Measurements from ENCODE around the genes CMKLR2 and CREB1.

DNA sequence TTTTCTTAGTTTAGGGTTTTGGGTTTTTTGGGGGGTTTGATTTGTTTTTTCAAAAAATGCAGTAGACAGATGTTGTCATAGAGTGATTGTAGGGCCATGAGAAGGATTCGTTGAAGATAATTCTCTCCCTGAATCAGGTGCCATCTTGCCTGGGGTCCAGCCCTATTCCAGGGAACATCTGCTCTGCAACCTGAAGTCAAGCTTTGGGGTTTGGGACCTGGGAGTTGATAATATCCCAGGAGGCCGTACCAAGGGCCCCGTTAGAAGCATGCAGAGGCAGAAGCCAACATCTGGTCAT lies 515.7 kb upstream of the NRP2 start:
- PRO-cap, 7 experiments: no peak in any of the 7 experiments
- RAMPAGE, long total RNA, 2 experiments: no peak in any of the 2 experiments

- PRO-cap, 7 experiments: no peak in any of the 7 experiments
- RAMPAGE, long total RNA, 2 experiments: no peak in any of the 2 experiments
These were observed 380.9 kb upstream of the NRP2 start for GRCh38 chr2:205301221-205301950.

DNA sequence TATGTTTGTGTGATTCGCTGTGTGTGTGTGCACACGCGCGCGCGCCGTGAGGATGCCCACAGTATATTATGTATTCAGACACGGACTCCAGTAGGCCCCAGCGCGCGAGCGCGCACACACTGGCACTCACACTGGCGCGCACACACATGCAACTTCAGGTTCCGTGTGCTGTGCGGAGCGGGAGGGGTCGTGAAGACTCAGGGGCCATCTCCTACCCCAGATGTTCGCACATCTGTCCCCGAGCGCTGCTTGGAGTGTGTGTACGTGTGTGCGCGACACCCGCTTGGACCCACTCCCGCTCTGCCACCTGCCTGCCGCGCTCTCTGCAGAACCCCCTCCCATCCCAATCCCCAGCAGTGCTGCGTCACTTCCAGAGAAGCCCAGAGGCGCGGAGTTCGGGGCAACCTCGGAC lies 2.5 kb downstream of the NRP2 start:
- PRO-cap, 7 experiments: peak in 7 of 7 experiments; most common plus-strand start position 373 of the sequence (in 6); most common minus-strand start position 121 of the sequence (in 5)
- RAMPAGE, long total RNA, 2 experiments: no peak in any of the 2 experiments

DNA sequence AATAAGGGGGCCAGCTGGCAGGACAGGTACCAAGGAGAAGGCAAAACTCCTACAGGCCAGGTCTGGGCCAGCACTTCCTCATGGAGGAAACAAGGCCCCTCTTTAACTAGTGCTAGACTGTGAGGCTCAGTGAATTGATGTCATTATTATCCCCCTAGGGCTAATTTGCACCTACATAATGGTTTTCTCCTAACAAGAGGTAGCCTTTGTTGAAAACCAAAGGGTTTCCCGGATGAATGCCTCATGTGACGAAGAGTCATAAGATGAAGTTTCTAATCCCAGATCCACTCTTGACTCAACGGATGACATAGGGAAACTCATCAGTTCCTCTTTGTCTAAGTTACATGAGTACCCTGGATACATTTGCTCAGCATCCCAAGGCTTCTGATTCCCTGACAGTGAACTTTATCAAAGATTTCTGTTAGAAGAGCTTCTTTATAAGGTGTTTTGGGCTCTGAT lies 16.6 kb downstream of the NRP2 start:
- PRO-cap, 7 experiments: no peak in any of the 7 experiments
- RAMPAGE, long total RNA, 2 experiments: no peak in any of the 2 experiments

- PRO-cap, 7 experiments: peak in 4 of 7 experiments; most common plus-strand start chr2:205704303 (in 2); most common minus-strand start chr2:205704286 (in 2)
- RAMPAGE, long total RNA, 2 experiments: no peak in any of the 2 experiments
These were observed 21.7 kb downstream of the NRP2 start for GRCh38 chr2:205703935-205704532.

GRCh38 chr2:205931138-205931499 lies 154.9 kb downstream of the INO80D start:
- PRO-cap, 7 experiments: no peak in any of the 7 experiments
- RAMPAGE, long total RNA, 2 experiments: no peak in any of the 2 experiments

- PRO-cap, 7 experiments: no peak in any of the 7 experiments
- RAMPAGE, long total RNA, 2 experiments: no peak in any of the 2 experiments
These were observed 735 bp downstream of the EEF1B2 start for GRCh38 chr2:206160413-206160846.

GRCh38 chr2:206213158-206213793 lies at the start of gene CMKLR2:
TSS of gene CMKLR2 (minus strand) at chr2:206213371.
- PRO-cap, 7 experiments: peak in 2 of 7 experiments; most common minus-strand start chr2:206213371 (in 2)
- RAMPAGE, long total RNA, 2 experiments: start-site peak on the minus strand in 1 of 2 experiments, at chr2:206213371-206213413 at its widest, 13 reads per replicate

GRCh38 chr2:207040587-207041093 lies 101.3 kb downstream of the CPO start:
- PRO-cap, 7 experiments: no peak in any of the 7 experiments
- RAMPAGE, long total RNA, 2 experiments: no peak in any of the 2 experiments

DNA sequence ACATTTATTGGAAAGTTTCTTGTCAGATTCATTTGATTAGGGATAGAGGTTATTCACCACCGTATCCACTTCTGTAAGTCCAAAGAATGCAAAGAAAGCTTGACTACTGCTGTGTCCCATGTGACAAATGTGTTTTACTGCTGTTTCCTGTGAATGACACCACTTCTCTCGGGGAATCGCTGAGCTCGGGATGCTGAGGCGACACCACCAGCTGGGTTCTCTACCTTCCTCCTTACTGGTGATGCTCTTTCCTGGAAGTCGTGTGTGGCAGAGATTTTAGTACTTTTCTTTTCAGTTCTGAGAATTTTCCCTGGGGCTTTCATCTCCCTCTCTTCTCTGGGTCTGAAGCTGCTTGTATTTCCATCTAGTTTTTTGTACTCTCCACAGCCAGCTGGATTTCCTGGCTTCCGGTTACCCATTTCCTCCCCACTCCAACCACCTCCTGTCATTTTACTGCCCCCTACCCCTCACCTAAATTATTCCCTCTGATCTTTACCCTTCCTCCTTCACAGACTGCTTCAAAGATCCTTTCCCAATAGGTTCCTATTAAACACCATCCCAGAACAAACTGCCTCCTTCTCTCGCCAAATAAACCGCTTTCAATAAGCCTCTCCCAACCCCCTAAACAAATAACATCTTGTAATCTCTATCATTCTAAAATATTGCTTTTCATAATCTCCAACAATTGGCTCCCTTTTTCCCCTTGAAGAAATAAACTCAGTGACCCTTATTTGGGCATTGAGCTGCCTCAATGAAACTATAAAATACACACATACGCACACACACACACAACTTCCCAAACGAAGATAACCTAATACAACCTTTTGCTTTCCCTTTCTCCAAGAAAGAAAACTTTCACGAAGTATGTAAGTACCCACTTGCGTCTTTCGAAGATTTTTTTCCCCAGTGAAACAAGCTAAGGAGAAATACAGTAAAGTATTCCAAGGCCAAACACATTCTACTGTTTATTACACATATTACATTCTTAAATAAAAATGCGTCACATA lies 91.3 kb downstream of the KLF7 start:
- PRO-cap, 7 experiments: peak in 6 of 7 experiments; most common plus-strand start position 162 of the sequence (in 2); most common minus-strand start position 344 of the sequence (in 5)
- RAMPAGE, long total RNA, 2 experiments: no peak in any of the 2 experiments

DNA sequence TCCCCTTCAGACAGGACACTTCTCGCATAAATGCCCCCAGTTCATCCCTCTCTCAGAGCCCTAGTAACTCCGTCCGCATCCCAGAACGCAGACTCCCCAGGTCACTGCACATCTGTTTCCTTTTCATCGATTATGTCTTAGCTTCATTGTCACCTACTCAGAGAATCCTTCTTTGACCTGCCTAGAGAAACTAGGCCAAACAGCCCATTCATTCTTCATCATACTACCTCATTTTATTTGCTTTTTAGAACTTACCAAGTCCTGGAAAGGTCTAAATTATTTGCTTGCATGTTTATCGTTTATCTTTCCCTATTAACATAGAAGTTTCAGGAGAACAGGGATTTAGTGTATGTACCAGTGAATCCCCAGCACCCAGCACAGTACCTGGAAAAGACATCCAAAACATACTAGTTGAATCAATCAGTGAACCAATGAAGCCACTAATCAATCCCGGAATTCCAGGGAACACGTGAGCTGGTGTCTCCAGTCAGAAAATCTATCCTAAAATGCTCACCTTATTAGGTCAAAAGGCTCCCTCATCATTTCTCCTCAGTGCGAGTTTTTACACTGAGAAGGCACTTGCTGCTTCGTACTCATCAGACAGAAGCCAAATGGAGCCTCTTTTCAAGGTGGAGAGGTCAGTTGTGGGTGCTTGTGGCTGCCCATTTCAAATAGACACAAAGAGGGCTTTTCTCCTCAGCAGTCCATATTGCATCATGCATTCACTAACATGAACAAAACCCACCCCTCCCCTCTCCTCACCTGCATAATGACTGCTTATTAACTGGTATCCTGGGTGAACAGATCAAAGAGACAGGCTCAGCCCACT lies 29.2 kb downstream of the KLF7 start:
- PRO-cap, 7 experiments: no peak in any of the 7 experiments
- RAMPAGE, long total RNA, 2 experiments: no peak in any of the 2 experiments

DNA sequence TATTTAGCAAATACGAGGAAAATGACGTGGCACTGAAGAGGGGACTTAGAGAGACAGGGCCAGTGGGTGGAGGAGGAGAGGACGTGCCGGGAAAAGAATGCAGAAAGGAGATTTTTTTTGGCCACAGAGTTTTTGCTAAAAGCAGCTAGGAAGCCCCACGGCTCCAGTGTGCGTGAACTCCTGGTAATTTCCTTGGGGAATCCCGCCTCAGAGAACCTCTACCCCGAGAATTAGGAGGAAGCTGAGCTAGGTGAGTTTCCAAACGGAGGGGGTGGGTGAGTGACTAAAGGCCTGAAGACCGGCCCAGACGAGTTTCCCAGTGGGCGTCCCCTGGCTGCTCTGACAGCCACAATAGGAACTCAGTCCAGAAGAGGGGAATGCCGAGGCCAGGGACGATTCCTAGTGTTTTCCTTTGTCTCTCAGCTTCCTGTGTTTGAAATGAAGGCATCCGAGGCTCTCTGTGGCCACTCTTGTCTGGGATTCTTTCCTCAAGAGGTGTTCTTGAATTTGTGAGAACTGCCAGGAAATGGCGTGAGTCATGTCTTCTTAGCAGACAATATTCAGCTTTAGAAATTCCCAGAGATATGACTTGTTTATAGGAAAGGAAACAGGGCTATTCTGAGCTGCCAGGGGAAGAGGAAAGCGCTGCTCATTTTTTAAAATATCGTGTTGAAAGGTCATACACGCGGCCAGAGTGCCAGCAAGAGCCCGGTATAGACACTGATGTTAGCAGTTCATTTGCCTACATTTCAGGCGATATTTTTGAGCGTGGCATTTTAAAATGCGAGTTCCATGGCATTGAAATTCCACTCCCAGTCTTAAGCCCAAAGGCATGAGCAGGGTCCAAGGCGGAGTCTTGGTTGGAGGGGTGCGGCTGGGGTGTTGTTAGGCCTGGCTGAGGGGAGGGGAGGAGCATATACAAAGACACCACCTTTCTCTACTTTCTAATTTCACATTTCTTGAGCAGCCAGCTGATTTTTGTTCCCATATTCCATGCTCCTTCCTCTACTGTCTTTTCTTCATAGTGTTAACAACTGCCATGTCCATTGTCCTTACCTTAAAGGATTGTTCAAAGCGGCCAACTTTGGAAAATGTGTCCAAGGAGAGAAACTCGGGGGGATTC lies 169.0 kb upstream of the KLF7 start:
- PRO-cap, 7 experiments: peak in 7 of 7 experiments; most common plus-strand start position 362 of the sequence (in 6); most common minus-strand start position 476 of the sequence (in 6)
- RAMPAGE, long total RNA, 2 experiments: start-site peak on the plus strand in 1 of 2 experiments, centred at position 97 of the sequence, 11 reads per replicate

- PRO-cap, 7 experiments: peak in 7 of 7 experiments; most common plus-strand start chr2:207530101 (in 3); most common minus-strand start chr2:207530303 (in 1)
- RAMPAGE, long total RNA, 2 experiments: start-site peak on the plus strand in 2 of 2 experiments, at chr2:207529940-207530104 at its widest, 21 to 521 reads per replicate
These were observed at the start of gene CREB1 for GRCh38 chr2:207529863-207530547. TSS of gene CREB1 (plus strand) at chr2:207529962.

DNA sequence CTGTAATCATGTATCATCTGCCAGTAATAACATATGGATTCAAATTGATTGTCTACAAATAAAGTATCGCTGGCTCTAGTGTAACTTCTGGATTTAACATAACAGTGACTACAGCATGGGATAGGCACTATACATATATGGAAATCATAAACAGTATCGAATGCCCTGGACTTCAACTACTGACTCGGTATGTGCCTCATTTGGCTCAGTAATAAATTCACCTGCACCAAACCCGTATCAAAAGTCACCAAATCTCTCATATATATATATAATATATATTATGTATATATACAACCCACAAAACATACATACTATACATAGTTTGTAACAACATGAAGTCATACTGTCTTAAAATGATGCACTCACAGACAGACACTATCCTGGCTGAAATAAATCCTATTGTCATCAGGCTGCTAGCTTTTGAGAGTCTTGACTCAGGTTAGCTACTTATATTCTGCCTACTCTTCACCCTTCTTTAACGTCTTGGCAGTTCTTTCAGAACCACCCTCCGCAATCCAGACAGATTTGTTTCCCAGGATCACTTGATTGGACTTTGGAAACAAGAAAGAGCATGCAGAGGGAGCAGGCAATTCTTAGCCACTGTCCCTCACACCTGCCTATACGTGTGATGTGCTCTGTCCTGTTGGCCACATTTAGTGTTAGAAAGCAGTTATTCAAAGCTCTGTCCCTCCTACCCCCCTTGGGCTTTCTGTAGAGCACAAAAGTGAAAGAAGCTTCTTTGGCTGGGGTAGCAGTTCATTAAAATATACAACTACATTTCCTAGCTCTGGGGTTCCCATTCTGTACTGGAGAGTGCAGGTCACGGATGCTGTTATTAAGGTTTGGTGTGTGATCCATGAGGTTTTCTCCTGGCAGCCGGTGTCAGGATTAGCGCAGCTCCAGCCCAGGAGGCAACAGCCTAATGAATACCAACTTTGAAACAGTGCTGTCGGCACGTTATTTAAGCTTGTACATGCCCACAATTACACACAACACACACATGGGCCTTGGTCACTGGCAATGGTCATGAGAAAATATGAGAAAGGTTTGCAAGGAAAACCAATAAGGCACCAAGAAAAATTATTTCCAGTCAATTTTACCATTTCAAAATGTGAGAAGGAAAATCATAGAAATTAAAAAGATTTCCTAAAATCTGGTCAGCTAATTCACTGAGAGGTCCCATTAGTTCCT lies 6.4 kb downstream of the FZD5 start:
- PRO-cap, 7 experiments: no peak in any of the 7 experiments
- RAMPAGE, long total RNA, 2 experiments: no peak in any of the 2 experiments

GRCh38 chr2:207827970-207829038 lies 58.6 kb upstream of the FZD5 start:
- PRO-cap, 7 experiments: no peak in any of the 7 experiments
- RAMPAGE, long total RNA, 2 experiments: no peak in any of the 2 experiments

DNA sequence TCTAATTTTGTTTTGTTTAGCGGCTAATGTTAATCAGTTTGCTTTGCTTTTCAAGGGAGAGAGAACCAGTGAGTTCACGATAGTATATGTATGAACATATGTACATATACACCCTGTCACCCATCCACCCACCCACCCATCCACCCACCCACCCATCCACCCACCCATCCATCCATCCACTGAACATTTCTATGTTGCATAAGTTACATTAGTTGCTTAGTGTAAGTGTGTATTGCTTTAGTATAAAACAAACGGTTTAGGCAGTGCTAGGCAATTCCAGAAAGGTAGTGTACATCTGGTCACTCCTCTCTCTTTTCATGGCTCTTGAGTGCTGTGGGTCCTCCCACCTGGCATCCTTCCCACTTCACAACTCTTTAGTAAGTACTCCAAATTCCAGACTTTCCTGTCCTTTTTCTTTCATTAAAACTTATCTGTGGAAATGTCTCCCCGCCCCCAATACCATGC lies 122.6 kb downstream of the PLEKHM3 start:
- PRO-cap, 7 experiments: no peak in any of the 7 experiments
- RAMPAGE, long total RNA, 2 experiments: no peak in any of the 2 experiments

DNA sequence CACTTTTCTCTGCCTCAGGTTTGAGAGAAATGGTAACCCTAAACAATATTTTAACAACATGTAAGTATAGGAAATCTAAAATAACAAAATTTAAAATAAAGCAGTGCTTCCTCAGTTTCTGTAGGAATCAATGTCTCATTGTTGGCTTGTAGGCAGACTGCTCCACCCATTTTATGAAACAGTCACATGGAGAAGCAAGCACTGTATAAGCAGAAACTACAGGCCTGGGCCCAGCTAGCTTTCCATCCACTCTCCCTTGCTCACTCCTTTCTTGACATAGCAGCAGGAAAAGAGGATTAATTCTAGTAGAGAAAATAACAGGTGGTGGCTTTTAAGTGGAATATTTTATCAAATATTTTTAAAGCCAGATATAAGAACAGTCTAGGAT lies 97.2 kb downstream of the PLEKHM3 start:
- PRO-cap, 7 experiments: peak in 1 of 7 experiments; most common plus-strand start position 206 of the sequence (in 1)
- RAMPAGE, long total RNA, 2 experiments: no peak in any of the 2 experiments

DNA sequence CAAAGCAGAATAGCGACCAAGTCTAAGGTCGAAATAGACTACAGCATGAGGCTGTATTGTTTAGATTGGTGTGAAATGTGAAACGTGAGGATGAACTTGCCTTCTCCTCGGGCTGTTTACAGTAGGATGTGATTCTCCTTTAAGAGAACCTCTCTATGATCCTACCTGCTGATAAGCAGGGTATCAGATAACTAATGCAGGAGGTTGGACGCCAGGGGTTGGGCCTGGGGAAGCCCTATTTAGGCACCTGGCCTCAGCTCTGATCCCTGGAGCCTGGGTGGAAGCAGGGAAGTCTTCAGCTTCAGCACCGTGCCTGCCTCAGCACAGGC lies 11.4 kb downstream of the CRYGD start:
- PRO-cap, 7 experiments: no peak in any of the 7 experiments
- RAMPAGE, long total RNA, 2 experiments: no peak in any of the 2 experiments

DNA sequence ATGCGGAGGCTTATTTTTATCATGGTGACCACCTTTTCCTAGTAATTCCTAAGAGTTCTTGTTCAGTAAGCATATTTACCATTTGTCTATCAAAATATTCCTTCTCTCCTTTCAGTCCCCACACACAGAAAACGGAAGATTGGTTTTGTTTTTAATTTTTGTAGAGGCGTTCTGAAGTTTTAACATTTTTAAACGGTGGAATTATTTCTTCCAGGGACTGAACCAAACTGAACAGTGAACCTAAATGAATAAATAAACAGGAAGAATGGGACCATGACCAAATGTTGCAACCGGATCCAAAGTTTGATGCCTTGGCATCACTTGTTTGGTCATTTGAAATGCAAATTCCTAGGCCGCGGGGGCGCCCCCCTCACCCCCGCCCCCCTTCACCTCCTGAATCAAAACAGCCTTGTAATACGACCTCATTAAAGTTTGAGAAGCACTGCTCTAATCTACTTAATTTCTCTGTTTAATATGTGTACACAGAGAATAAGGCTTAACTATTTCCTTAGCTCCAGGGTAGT lies 6.0 kb downstream of the C2orf80 start:
- PRO-cap, 7 experiments: no peak in any of the 7 experiments
- RAMPAGE, long total RNA, 2 experiments: no peak in any of the 2 experiments

GRCh38 chr2:208253721-208254643 lies 889 bp downstream of the IDH1 start:
- PRO-cap, 7 experiments: peak in 7 of 7 experiments; most common plus-strand start chr2:208254488 (in 6); most common minus-strand start chr2:208254242 (in 4)
- RAMPAGE, long total RNA, 2 experiments: no peak in any of the 2 experiments